ENCODE measurements around a stretch of chrX.

DNA sequence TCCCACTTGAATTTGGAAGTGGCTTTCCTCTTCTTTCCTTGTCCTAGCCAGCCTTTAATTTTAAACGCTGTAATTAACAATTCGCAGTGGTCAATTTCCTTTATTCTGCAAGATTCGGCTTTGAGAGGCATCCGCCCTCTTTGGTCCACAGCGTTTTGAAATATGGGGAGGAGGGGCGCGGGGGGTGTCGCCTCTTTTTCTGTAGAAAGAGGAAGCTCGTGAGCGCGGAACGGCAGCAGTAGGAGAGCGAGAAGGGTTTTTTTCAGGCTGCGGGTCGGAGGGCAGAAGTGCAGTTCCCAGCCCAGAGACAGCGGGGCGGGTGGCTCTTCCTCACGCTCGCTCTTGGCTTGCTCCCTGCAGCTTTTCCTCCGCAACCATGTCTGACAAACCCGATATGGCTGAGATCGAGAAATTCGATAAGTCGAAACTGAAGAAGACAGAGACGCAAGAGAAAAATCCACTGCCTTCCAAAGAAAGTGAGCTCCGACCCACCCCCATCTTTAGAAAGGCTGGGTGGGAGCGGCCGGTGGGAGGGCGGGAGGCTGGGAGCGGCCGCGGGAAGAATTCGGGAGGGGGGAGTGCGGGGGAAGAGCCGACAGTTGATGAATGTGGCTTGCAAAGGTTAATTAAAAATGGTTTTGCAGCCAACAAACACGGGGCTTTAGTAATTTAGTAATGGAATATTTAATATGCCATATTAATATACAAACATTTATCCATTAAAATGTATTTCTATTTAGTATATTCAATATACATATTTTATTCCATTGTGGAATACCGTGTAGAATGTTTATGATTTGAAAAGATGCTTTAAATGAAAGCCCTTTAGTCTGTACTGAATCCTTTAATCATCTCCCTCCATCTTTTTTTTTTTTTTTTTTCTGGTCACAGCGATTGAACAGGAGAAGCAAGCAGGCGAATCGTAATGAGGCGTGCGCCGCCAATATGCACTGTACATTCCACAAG lies 1.3 kb downstream of the TMSB4X start:
- PRO-cap: bidirectional peak, plus-strand start at position 249 of the sequence, minus-strand start at position 164 of the sequence; bidirectional peak, plus-strand start at position 796 of the sequence, minus-strand start at position 385 of the sequence

GRCh38 chrX:13119512-13120401 lies 75.3 kb upstream of the FAM9C start:
- PRO-cap: no peak

DNA sequence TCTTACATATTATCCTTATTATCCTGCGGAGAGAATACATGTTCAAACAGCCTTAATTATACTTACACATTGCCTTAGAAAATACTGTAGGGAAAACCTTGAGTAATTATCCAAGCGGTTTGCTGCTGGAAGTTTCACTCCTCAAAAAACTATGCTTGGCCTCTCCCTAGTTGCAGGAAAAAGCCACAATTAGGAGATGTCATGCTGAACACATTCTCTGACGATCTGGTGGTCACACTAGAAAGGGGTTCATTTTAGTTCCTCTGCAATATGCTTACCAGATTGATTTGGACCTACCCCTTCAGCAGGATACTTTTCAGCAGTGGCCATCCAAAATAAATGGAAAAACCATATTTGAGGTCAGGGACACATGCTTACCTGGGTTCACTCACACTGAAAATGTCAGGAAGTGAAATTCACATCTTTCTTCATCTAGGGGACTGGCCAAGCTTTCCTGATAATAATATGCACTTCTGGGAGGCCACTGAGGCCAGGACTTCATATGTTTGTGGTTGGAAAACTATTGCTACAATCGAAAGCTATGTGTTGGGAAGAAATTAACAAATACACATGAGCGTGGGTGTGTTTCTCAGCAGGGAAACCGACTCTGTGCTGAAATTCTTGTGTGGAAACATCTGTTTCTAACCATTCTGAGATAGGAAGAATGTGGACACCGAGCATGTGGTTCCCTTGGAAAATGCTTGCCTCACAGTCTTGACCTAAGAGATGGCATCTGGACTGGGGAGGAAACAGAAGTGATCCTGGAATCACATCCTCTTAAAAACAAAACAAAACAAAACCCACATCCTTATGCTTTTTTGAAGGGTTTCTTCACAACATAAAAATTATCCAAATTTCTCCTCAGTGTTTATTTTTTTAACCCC lies 68.8 kb downstream of the ATXN3L start:
- PRO-cap: no peak

DNA sequence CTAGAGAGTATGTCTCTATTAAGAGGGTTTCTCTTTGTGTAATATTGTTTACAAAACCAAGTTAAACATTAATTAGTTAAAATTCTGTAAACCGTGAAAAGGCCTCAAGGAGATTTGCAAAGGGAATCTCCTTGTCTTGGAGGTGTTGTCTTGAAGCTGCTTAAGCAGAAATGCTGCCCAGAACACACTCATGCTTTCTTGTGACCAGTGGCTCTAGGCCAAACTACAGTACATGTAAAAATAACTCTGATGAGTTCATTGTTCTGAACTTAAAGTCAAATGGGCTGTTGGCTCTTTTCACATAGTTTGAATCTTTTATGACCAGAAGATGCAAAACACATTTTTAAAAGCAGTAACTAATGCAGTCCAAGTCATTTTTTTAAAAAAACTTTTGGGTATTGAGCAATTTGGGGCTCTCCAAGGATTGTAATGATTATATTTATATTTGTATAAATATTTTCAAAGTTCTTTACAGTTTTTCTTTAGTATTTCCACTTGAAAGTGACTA lies 112.6 kb upstream of the ATXN3L start:
- PRO-cap: no peak

DNA sequence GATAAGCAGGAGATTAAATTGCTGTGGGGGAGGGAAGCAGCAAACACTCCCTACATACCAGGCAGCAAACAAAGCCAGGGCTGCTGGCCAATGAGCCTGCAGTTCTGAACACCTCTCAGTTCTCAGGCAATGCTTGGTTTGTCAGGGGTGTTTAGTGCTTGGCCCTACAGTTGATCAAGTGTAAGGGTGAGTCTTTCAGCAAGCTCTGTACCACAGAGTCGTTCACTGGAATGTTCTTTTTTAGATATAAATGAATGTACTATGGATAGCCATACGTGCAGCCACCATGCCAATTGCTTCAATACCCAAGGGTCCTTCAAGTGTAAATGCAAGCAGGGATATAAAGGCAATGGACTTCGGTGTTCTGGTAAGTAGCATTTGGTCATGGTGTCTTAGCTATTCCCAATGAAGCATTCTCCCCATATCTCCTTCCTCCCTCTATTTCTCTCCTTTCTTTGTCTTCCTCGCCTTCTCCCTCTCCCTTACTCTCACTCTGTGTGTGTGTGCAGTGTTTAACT lies 38.7 kb downstream of the EGFL6 start:
- PRO-cap: no peak

GRCh38 chrX:13746123-13746775 lies 11.7 kb downstream of the OFD1 start:
- PRO-cap: no peak

GRCh38 chrX:13766623-13767374 lies 32.3 kb downstream of the OFD1 start:
- PRO-cap: no peak

GRCh38 chrX:15314250-15314932 lies 1.0 kb downstream of the ASB11 start:
- PRO-cap: no peak

DNA sequence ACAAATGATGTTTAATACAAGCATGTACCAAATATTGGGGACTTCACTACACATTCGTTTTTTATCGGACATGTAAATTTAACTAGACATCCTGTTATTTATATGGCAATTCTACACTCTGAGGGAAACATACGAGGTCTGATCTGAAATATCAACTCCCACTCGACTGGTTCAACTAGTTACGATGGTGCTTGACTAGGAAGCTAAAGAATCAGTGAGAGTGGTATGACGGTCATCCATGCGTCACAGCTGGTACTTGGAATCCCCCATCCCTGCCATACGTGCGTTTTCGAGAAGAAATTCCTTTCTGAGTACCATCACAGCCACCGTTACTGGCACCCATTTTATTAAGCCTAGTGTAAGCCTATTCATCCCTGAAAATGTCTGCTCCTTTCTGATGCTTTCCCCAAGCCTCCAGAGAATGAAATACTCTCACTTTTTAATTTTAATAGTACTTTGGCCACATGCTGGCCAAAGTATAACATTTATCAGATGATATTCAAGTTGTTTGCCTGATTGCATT lies 701 bp upstream of the PIGA start:
- PRO-cap: no peak

GRCh38 chrX:15749734-15750326 lies 11.8 kb downstream of the CA5B start:
- PRO-cap: no peak

DNA sequence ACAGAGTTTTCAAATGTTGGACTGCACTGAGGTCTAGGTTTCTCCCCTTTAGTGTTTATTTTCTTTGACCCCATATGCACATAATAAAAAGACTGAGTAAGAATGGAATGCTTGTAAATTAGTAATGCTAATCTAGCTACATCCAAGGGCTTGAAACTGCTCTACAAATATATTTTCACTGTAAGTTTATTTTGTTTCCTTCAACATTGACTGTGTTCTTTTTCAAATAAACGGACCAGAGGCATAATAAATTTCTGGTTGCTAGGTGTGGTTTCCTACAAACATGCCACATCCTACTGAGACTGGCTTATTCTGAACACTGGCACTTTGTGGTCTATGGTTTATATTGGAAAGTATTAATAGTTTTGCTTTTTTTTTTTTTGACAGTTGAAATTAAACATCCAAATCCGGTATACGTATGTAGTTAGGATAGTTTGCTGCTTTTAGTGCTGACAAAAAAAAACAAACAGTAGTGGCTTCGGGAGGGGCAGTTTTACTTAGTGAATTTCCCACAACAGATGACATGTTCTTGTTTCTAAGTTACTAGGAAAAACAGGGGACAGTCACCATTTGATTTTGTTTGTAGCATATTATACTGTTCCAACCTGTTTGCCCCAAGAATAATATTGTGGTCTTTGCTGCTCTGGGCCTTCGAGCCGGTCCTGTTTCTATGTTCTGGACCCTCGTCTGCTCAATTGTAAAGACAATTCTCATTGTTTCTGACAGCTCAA lies 13.3 kb downstream of the CA5B start:
- PRO-cap: no peak

GRCh38 chrX:15891395-15891914 lies 36.8 kb upstream of the AP1S2 start:
- PRO-cap: no peak

DNA sequence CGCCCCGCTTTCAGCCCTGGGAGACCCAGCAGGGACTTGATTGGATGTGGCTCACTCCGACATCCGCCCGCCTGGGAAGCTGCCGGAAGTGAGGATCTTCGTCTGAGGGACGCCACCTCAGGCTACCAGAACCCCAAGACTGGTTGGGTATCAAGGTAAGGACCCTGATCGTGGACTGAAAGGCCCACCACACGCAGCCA lies 248 bp downstream of the MAGEB17 start:
- PRO-cap: no peak

DNA sequence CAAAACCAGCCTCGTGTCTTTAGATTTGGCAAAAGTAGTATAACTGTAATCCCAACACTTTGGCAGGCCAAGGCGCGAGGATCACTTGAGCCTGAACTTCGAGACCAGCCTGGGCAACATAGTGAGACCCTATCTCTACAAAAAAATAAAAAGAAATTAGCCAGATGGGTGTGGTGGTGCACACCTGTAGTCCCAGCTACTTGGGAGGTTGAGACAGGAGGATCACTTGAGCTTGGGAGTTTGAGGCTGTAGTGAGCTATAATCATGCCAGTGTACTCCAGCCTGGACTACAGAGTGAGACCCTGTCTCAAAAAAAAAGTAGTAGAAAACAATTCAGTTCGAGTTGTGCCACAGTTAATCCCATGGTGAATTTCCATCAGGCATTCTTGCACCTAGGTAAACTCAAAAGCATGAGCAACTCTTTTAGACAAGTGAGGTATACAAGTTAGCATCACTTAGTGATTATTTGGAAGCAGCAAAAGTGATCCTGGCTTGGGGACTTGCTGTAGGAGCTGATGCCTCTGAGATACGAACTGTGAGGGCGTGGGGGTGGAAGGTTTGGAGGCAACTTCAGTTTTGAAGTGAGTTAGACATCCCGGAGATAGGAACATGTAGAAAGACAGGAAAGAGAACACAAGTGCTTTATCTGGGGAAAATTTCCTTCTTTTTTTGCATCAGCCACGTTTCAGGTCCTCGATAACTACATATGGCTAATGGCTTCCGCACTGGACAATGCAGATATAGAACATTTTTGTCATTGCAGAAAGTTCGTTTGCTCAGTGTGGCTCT lies 17.9 kb downstream of the SYAP1 start:
- PRO-cap: no peak

DNA sequence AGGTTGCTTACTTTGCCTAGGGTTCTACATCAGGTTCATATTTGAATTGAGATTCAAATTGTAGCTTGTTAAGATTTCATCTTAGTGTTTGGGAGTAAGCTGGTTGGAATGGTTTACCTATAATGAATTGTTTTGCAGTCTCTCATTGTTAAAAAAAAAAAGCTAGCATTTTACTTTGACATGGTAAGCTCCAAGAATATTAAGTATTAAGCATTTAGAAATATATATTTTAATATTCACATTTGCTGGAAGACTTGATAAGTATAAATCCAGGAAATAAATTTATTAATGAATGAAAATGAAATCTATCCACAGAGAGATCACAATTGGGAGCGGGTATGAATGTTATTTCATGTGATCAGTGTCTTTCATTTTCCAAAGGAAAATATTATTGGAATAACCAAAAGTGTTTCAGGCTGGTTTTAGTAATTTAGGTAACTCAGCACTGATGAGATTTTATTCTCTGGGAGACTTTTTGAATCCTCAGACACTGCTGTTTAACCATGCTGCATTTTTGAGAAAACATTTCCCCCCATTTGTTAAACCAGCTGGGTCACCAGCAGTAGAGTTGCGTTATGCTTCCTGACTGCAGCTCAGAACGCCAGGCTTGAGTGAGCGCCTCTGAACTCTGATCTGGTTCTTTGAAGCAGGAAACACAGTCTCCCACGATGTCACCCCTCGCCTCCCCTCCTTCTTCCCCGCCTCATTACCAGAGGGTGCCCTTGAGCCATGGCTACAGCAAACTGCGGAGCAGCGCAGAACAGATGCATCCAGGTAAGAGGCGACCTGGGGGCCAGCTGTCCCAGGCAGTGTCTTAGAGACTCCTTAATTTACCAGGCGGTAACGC lies 78.2 kb downstream of the REPS2 start:
- PRO-cap: no peak

DNA sequence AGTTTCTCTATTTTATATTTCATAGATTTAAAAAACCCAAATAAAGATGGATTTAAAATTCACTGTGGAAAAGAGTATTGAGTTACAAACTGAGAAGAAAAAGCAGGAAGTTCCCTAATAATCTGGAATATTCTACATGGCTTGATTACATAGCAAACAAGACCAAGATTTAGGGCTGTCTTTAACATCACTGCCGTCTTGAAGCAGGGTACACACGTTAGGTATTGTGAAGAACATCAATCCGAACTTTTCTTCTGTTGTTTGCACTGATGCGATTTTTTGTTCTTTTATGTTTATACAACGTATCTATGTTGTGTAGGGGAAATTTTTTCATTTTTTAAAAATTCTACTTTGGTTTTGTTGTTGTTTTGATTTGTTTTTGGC lies 2.2 kb upstream of the SCML1 start:
- PRO-cap: no peak

DNA sequence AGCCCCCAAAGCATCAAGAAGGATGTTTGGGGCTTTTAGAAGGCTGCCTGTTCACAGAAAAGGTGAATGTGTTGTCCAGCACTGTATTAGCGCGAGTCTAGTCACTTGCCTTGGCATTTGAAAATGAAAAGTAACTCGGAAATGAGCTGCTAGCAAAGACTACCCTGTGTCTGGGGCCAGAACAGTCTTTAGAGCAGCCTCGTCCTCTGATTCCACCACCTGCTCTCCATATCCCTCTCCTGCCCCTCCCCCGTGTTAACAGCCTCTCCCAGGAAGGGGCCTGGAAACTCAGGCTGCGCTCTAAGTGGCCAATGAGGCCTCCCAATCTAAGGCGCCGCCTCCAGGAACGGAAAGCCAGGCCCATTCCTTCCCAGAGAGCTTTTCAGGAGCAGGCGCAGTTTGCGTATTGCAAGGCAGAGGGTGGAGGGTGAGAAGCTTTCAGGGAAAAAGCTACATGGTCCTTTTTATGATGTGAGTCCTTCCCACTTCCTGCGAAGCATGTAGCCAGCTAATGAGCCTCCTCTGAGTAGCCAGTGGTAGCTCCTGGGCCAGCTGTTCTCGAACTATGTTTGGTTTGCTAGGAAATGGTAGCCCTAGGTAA lies 31.2 kb downstream of the RS1 start:
- PRO-cap: bidirectional peak, plus-strand start at position 395 of the sequence, minus-strand start at position 230 of the sequence

DNA sequence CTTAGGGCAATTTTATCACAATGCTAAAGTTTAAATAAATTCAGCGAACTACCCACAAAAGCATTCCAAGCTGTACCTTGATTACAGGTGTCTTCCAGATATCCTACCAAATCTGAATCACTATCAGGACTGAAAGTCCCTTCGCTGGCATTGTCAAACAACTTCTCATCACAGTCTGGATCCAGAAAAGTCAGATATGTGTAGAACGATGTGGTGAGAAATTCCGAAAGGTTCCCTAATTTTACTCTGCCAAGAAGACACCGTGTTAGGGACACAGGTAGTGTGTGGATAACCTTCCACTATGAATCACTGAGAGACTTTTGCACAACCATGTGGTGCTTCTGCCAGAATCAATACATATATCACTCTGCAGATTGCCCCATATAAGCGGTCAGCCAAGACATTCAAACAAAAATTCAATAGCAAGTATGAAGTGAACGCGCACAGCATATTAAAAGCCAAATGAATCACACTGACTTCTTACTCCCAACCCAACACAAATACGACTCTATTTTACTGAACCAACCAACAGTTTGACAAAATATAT lies 63.9 kb downstream of the PHKA2 start:
- PRO-cap: no peak

DNA sequence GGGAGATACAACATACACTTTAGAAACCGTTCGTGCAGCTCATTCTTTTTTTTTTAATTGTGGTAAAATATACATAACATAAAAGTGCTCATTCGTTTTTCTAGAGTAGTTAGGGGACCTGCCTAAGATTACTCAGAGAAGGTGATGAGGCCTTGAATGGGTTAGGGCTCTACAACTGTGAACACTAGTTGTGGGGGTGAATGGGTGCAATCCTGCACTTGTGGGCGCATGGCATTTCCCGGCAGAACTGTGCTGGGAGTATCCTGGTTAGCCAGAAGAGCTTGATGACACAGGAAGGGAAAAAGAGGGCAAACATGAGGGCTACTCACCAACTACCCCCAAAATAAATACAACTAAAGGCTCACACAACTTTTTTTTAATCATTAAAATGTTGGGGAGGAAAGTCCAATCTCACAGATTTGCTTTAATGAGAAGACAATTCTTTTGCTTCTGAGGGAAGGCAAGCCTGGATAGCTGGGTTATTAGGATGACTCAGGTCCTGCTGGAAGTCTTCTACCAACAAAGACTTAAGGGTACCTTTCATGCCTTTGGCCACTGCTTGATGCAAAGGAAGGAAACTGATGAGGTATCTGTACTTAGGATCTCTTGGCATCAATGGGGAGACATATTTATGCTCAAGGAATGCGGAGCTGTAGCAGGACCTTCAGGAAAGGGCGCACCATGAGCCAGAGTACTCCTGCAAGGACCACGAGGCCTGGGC lies 2.7 kb downstream of the PHKA2 start:
- PRO-cap: no peak

DNA sequence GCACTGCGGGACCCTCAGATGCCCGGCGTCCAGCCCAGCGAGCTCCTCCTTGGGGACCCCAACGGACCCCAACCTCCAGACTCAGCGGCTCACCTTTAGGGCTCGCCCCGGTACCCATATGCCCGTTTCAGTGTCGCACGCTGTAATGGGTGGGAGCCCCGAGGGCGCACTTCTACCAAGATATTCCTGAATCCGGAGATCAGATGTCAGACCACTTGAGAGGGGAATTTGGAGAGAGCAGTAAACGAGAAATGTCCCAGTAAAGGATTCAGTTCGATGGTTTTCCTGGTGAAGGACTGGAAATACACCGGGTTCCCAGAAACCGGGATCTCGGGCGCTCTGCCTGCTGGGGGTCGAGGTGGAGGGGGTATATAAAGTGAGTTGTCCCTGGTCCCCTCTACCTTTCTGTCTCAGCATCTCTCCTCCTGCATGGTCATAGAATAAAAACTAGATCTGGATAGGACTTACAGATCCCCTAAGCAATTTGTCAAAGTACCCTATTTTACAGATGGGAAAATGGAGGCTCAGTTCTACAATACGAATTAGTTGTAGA lies 618 bp upstream of the ADGRG2 start:
- PRO-cap: unidirectional peak, minus-strand start at position 147 of the sequence